Neural cell (in vitro differentiated cells): Measurements from ENCODE around the gene ZNF747.

GRCh38 chr16:30104033-30105151 lies 8.4 kb upstream of the YPEL3 start:
- RAMPAGE, long total RNA, result no peak

DNA sequence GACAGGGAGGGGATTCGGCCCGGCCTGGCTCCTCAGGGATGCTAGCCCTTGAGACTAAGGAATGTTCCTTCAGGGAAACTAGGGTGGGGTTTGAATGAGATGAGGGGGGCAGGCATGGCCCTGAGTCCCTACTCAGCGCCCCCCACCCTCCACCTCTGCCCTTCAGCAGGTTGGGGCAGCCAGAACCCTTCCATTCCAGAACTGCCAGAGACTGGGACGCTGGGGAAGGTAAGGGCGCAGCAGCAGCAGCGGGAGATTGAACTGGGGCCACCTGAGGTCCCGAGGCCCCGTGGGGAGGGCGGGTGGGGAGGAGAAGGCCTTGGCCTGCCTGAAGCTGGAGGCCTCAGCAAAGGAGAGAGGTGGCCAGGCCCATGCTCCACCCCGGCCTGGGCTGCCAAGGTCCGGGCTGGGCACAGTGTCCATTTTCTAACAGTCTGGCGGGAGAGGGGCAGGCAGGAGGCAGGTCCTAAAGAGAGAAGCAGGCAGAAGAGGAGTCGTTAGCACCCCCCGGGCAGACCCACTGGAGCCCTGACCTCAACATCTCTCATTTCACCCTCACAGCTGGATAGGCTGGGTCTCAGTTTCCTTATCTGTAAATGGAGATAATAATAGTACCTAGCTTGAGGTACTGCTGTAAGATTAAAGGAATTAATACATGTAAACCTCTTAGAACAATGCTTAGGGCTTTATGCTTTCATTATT lies 1.1 kb upstream of the GDPD3 start:
- RAMPAGE, long total RNA, result no peak

DNA sequence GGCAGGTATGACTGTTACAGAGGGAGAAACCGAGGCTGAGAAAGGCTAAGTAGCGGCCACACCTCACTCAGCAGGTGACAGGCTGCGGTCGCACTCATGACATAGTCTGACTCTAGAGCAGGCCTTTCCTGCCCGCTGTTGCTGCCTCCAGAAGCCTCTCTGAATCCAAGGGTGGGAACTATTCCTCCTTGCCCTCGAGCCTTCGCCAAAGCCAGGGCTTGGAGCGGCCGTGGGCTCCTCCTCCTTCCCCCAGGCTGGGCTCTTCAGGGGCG lies 776 bp upstream of the CORO1A start:
- RAMPAGE, long total RNA, result no peak

GRCh38 chr16:30351974-30352609 lies 3.0 kb downstream of the CD2BP2 start:
- RAMPAGE, long total RNA, result no peak

DNA sequence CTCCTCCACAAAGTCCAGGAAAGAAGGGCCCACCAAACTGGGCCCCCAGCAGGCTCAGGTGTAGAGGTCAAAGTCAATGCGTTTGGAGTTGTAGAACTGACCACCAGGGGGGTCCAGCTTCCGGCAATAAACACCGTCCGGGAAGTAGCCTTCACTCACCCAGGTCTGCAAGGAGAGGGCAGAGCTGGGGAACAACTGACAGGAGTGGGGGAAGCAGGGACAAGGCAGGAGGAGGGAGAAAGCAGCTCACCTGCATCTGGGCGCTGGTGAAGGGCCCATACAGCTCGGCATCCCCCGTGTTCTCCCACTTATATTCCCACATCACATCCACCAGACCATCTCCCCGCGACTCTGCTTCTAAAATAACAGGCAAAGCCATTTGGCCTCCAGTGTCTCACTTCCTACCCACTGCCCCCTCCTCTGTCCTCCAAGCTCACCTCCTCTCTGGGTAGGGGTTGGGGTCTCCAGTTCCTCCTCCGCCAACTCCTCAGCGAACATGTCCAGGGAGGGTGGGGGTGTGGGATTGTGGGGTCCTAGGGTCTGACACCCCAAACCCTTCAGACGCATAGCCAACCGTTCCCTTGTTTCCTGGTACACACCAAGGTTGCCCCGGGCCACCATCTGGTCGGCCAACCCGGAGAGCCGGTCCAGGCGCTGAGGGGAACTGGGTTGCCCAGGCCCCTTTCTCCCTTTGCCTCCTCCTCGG lies 2.0 kb downstream of the CD2BP2 start:
- RAMPAGE, long total RNA, result no peak

- RAMPAGE, long total RNA, result no peak
Measured at GRCh38 chr16:30372041-30372533, 1.8 kb upstream of the TBC1D10B start.

DNA sequence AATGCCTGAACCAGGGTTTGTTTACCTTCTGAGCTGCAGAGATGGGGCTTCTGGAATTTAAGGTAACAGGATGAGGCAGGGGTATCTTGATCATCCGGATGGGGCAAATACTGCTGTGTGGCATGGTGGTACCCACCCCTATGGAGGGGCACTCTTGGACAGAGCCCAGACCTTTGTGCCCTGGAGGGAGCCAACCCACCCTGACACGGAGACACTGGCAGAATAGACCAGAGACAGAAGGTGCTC lies 4.3 kb downstream of the ZNF48 start:
- RAMPAGE, long total RNA, result no peak

GRCh38 chr16:30524117-30524846 lies 2.1 kb downstream of the ZNF768 start:
- RAMPAGE, long total RNA, result no peak

- RAMPAGE, long total RNA, result no peak
Measured at GRCh38 chr16:30525135-30525799, 1.1 kb downstream of the ZNF768 start.

DNA sequence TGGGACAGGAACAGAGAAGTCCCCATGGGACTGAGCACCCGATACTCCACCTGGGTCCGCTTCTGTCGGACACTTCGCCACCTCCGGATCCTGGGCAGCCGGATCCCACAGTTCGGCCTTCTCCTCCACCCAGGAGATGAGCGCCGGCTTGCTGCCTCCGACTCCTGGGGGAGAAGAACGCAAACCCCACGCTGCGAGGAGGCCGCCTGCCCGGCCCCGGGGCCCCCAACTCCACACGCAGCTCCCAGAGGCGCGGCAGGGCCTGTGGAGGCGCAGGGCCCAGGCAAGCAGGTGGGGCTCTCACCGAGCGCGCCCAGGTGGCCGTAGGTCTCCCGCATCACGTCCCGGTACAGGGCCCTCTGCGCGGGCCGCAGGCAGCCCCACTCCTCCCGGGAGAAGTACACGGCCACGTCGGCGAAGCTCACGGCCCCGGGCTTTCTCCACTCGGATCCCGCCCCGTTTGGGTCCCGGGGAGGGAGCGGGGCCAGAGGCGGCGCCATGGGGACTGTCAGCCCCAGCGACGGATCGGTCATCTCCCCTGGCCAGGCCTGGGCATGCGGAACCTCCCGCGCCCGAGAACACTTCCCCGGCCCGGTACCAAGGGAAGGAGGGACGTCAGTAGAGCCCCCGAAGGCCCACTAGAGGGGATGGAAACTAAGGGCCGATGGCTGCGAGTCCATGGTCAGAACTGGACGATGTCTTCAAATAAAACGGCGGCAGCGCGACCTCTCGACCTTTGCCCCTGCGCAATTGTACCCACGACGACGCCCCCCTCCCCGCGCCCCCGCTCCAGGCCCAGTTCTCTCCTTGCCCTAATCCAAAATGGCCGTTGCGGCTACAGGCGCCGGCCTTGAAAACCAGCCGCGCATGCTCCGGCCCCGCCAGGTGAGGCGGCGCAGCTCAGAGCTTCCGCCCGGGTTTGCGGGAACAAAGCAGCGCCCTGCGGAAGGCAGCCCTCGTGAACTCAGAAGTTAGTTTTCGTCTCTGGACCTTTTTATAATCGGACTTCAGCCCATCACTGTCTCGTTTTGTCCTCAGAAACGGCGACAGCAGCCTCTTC lies at the start of gene ZNF747:
Gene ZNF747, minus strand, starts transcription at position 712 of the 1,060 bp plus-strand sequence.
- RAMPAGE, long total RNA, result start-site peak on the plus strand centred at position 929 of the sequence, 42 bp wide, 191 and 159 reads in 2 replicates

GRCh38 chr16:30541848-30542428 lies 7.3 kb upstream of the ZNF747 start:
- RAMPAGE, long total RNA, result no peak

GRCh38 chr16:30609269-30610023 lies 743 bp downstream of the ZNF689 start:
- RAMPAGE, long total RNA, result no peak

DNA sequence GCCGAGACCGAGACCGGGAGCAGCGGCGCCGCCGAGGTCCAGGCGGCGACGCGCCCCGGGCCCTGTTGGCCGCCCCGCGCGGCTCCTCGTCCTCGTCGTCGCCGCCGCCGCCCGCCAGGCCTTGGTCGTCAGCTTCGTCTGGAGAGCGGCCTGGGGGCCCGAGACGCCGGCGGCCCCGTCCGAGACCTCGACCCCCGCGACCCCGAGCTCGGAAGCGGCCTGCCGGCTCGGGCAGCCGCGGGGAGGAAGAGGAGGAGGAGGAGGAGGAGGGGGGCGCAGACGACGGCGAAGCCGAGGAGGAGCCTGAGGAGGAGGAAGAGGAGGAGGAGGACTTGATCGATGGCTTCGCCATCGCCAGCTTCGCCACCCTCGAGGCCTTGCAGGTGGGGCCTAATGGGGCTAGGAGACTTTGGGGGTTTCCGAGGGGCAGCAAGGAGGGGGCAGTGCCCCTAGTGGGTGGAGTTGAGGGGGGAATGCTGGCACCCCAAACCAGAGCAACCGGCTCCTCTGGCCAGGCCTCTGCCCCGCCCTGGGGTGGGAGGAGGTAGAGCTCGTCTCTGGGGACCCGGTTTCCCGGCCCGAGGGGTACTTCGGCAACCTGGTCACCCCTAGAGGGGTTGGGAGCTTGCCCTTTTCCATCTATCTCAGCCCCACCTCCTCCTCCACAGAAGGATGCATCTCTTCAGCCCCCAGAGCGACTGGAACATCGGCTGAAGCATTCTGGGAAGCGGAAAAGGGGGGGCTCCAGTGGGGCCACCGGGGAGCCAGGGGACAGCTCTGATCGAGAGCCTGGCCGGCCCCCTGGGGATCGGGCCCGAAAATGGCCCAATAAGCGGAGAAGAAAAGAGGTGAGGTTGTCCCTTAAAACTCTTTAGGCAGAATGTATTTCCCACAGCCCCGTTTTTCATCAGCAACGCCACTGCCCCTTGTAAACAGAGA lies 1.6 kb downstream of the FBRS start:
- RAMPAGE, long total RNA, result no peak

GRCh38 chr16:30699698-30700206 lies 781 bp downstream of the SRCAP start:
- RAMPAGE, long total RNA, result no peak

- RAMPAGE, long total RNA, result no peak
Measured at GRCh38 chr16:30707561-30707760, 8.5 kb downstream of the SRCAP start.

DNA sequence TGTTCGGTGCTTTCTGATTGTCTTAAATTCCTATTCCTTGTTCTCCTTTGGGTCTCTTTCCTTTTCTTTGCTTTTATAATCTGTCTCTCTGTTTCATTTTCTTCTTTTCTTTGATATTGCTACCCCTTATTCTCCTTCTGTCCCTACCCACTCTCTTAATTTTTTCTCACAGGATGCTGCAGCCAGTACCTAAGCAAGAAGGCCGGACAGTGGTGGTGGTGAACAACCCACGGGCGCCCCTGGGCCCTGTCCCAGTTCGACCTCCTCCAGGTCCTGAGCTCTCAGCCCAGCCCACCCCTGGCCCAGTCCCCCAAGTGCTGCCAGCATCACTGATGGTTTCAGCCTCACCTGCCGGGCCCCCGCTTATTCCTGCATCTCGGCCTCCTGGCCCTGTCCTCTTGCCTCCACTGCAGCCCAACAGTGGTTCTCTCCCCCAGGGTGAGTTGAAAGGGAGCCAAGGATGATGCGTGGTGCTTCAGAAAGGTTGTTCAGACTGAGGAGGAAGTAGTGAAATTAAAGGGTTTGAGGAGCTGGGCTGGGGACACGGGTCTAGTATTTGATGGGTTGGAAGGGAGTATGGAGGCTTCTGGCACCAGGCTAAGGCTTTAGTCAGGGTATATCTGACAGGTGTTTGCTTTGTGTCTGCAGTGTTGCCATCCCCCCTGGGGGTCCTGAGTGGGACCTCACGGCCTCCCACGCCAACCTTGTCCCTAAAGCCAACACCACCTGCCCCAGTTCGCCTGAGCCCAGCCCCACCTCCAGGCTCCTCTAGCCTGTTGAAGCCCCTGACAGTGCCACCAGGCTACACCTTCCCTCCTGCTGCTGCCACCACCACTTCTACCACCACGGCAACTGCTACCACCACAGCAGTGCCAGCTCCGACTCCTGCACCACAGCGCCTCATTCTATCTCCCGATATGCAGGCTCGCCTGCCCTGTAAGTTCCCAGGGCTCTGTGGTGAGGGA lies 19.6 kb upstream of the TMEM265 start:
- RAMPAGE, long total RNA, result no peak

DNA sequence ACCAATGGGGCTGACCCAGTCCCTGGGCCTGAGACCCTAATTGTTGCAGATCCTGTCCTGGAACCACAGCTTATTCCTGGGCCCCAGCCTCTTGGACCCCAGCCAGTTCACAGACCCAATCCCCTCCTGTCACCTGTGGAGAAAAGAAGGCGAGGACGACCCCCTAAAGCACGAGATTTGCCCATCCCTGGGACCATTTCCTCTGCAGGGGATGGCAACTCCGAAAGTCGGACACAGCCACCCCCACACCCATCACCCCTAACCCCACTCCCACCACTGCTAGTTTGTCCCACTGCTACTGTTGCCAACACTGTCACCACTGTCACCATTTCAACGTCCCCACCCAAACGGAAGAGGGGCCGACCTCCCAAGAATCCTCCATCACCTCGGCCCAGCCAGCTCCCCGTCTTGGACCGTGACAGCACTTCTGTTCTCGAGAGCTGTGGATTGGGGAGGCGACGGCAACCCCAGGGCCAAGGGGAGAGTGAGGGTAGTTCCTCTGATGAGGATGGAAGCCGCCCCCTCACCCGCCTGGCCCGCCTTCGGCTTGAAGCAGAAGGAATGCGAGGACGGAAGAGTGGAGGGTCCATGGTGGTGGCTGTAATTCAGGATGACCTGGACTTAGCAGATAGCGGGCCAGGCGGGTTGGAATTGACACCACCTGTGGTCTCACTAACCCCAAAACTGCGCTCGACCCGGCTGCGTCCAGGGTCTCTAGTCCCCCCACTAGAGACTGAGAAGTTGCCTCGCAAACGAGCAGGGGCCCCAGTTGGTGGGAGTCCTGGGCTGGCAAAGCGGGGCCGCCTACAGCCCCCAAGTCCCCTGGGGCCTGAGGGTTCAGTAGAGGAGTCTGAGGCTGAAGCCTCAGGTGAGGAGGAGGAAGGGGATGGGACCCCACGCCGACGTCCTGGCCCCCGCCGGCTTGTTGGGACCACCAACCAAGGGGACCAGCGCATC lies 1.5 kb upstream of the TMEM265 start:
- RAMPAGE, long total RNA, result no peak

- RAMPAGE, long total RNA, result no peak
Measured at GRCh38 chr16:30770380-30770711, 8.2 kb downstream of the RNF40 start.

GRCh38 chr16:30775271-30776349 lies 11.4 kb downstream of the ZNF629 start:
- RAMPAGE, long total RNA, result no peak

DNA sequence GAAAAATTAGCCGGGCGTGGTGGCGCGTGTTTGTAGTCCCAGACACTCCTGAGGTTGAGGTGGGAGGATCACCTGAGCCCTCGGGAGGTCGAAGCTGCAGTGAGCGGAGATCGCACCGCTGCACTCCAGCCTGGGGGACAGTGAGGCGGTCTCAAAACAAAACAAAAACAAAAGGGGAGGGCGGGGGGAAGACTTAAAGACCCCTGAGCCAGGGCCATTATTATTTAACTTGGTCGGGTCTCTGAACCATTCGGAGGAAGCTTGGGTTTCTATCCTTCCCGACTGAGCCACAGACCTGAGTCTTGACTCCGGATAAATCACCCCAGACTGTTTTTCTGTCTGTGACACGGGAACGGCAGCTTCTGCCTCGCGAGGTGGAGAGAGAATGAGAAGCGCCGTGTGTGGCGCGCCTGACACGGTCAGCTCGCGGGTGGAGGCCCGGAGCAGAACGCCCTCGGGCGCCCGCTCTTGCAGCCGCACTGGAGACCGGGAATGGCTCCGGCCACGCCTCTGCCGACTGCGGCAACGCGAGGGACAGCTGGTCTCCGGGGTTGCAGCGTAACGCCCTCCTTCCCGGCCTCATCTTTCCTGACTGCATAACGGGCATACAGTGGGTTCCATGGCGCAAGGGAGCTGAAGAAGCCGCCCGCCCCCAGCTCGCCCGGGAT lies 19.3 kb downstream of the BCL7C start:
- RAMPAGE, long total RNA, result no peak